Calu3 (cell line): Measurements from ENCODE around the genes ANKRD27 and RGS9BP.

- PRO-cap: no peak
Observed at GRCh38 chr19:29704774-29705298, 10.2 kb downstream of the C19orf12 start.

DNA sequence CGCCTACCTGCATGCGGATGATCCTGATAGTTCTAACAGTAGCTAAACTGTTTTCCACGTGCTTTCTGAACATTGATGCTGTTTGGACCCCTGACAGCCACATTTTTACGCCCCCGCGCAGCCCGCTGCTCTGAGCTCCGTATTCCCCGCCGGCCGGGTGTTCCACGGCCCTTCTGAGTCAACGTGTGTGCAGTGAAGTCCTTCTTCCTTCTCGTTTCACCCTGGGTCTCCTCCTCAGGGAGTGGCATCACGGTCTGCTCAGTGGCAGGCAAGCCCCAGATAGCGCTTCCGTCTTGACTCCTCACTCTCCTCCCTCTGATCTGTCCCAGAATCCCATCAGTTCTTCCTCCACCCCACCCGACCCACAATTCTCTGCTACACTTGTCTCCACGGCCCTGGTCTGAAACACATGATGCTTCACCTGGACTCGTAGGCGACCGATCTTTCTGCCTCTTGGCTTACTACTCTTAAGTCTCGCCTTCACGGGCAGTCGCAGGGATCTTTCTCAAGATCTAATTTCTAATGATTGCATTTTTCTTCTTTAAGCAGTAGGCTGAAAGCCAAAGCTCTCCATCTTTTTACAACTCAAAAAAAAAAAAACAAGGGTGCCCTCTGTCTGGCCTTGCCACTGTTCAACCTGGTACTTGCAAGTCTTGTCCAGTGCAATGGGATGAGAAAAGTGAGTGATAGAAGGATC is 33.9 kb downstream of the CCNE1 start:
- PRO-cap: bidirectional peak, plus-strand start at position 378 of the sequence, minus-strand start at position 243 of the sequence

- PRO-cap: no peak
Observed at GRCh38 chr19:30010906-30011419, 68.9 kb downstream of the URI1 start.

DNA sequence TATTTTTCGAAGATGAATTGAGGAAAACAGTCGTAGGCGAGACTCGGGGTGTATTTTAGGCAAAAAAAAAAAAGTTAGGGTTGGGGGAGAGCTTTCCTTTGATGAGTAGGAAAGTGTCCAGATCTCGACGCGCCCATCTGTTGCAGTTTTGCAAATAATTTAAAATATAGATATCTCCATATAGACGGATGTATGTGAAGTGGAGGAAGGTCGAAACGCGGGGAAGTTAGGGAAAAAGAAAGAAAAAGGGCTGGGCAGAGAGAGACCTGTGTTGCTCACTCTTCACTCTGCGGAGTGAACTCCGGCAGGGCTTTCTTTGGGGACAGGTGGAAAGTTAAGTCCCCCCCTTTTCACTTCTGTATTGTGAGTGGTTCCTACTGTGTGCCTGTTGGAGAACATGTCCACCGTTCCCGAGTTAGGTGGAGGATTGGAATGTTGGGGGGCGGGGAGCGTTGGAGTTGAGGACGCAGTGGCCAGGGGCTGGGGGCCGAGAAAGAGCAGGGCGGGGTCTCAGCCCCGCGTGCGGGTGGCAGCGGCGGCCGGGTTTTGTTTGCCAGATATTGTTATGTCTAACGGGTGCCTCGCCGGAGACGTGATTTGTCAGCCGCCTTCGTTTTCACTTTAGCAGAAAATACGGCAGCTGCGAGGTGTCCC is 145.1 kb upstream of the ZNF536 start:
- PRO-cap: no peak

DNA sequence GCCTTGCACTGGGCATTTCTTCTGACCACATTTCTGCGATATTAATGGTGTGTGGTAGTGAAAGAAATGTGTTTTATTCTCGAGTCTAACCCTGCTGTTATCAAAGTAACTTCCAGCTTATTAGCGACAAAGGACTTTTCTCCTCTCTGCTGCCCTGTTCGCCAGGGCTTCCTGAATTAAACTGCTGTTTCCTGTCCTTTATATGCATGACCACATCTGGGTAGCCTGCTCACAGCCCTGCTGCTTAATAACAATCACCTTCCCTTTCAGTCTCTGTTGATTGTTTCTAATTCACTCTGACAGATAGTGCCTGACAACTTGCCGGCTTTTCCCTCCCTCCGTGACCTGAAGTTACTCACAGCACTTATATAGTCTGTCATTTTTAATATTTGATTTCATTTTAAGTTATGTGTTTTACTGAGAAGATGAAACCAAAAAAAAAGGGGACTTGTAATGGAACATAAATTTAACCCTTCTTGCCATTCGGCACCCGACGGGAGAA is 11.4 kb upstream of the ZNF536 start:
- PRO-cap: no peak

DNA sequence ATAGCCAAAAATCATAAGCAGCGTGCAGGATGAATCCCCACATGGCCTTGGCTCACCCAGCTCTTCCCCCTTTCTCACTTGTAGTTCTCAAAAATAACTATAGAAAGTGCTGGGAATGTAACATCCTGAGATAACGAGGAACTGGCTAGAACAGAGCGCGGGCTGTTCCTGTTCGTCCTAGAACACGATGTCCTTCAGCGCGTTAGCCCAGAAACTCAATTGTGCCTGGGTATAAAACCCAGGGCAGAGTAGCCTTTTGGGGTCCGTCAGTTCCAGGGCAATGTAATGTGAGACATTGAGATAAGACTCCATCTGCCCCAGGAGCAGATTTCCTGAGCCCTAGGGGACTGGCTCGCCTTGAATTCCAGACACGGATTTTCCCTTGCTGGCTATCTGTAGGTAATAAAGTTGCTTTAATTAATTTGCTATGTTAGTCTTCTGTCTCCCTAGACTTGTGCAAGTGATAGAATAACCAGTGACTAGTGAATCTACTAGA is 326.1 kb downstream of the TSHZ3 start:
- PRO-cap: no peak

- PRO-cap: no peak
Observed at GRCh38 chr19:31316227-31316705, 33.0 kb downstream of the TSHZ3 start.

- PRO-cap: no peak
Observed at GRCh38 chr19:32353350-32354418, 8.3 kb downstream of the ZNF507 start.

GRCh38 chr19:32354419-32354939 is 9.1 kb downstream of the ZNF507 start:
- PRO-cap: no peak

DNA sequence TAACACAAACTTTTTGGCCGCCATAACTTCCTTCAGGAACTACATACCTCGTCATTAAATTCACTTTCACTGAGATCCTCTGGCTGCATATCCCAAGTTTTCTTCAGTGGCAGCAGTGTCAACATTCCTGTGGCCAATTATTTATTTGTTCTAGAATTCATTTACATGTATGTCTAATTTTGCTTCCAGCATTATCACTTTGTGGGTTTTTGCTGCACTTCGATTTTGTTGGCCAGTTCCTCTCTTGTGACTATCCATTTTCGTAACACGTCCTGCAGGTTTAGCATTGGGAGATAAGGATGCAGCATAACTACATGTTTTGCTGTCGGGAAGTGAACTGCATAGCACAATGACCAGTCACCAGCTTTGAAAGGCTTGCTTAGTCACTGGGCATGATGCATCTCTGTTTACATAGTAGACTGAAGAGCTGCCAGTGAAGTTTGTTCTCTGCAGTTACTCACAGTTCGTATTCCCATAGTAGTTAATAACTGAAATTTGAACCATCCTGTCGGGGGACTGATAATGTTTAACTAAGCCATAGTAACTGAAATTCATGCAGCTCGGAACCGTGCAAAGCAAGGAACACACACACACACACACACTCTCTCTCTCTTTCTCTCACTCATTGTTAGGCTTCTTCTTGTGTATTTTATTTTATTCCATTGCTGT is 28.3 kb downstream of the ZNF507 start:
- PRO-cap: unidirectional peak, minus-strand start at position 71 of the sequence

DNA sequence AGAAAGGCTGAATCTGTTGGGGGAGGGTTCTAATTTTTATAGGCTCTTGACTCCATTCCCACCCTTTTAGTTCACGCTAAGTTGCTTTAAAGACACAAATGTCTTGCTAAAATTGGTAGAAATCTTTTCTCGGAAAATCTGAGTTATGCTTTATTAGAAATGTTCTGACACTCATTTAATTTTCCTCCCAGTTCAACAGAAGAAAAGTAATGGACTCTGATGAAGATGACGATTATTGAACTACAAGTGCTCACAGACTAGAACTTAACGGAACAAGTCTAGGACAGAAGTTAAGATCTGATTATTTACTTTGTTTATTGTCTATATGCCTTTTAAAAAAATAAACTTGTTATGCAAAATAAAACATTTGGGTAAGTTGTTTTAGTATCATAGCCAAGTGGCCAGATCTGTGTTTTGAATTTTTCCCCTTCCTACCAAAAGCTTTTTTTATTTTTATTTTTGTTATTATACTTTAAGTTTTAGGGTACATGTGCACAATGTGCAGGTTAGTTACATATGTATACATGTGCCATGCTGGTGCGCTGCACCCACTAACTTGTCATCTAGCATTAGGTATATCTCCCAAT is 6.2 kb downstream of the PDCD5 start:
- PRO-cap: no peak

- PRO-cap: no peak
Observed at GRCh38 chr19:32666054-32666432, 8.9 kb downstream of the ANKRD27 start.

- PRO-cap: bidirectional peak, plus-strand start at chr19:32674841, minus-strand start at chr19:32674767; bidirectional peak, plus-strand start at chr19:32675016, minus-strand start at chr19:32674950; bidirectional peak, plus-strand start at chr19:32675410, minus-strand start at chr19:32675149
Observed at GRCh38 chr19:32674216-32675308, at the start of gene ANKRD27. Gene ANKRD27 (minus strand): TSS chr19:32675180.

DNA sequence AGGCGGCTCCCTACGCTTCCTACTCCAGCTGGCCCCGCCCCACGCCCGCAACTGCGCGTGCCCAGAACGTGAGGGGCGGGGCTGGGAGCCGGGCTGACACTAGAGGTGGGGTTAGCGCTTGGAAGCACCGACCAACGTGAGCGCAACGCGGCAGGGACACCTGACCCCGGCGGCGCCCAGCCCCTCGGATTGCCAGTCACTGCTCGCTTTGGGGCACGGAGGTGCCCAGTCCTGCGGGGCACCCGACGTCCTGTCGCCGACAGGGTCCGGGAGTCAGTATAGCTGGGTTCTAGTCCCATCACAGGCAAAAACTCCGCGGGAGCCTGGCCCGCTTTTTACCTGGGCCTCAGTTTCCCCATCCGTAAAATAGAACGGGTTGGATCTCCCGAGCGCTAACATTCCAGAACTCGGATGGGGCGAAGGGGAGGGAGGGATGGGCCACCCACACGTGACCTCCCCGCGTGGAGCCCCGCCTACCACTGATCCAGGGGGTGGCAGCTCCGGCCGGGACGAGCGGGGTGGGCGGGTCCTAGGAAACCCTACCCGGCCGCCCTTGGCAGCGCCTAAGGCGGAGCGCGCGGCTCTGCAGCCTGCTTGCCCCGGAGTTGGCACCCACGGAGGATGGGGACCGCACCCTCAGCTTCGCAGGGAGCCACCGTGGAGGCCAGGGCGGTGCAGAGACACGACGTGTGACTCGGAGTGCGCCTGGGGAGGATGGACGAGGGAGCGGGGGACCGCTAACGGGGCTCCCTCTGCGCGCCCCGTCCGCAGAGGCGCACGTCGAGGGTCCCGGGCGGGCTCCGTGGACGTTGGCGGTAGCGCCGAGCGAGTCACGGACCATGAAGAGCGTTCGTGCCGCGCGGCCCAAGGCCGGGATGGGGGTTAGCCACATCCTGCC is at the start of gene RGS9BP:
Gene RGS9BP, plus strand, starts transcription at position 540 of the 898 bp plus-strand sequence.
- PRO-cap: bidirectional peak, plus-strand start at position 102 of the sequence, minus-strand start outside the sequence

- PRO-cap: no peak
Observed at GRCh38 chr19:32924216-32924881, 47.4 kb downstream of the CEP89 start.

GRCh38 chr19:33047152-33047969 is 17.3 kb downstream of the RHPN2 start:
- PRO-cap: bidirectional peak, plus-strand start at chr19:33047753, minus-strand start at chr19:33047467

GRCh38 chr19:33194919-33195896 is 1.1 kb downstream of the LRP3 start:
- PRO-cap: no peak

- PRO-cap: no peak
Observed at GRCh38 chr19:33286094-33286667, 16.2 kb downstream of the CEBPA start.

- PRO-cap: no peak
Observed at GRCh38 chr19:33310493-33311165, 8.3 kb upstream of the CEBPA start.

- PRO-cap: no peak
Observed at GRCh38 chr19:33403245-33404189, 30.0 kb downstream of the CEBPG start.